Upper lobe of left lung (tissue), 5 donors: ENCODE data around the gene MVD.

- PRO-cap, 2 experiments: no peak in any of the 2 experiments
- RAMPAGE, long total RNA, 4 experiments: no peak in any of the 4 experiments
Measured at GRCh38 chr16:87790476-87791175, 24.8 kb upstream of the KLHDC4 start.

GRCh38 chr16:87843530-87844365 is 25.6 kb downstream of the SLC7A5 start:
- PRO-cap, 2 experiments: no peak in any of the 2 experiments
- RAMPAGE, long total RNA, 4 experiments: no peak in any of the 4 experiments

DNA sequence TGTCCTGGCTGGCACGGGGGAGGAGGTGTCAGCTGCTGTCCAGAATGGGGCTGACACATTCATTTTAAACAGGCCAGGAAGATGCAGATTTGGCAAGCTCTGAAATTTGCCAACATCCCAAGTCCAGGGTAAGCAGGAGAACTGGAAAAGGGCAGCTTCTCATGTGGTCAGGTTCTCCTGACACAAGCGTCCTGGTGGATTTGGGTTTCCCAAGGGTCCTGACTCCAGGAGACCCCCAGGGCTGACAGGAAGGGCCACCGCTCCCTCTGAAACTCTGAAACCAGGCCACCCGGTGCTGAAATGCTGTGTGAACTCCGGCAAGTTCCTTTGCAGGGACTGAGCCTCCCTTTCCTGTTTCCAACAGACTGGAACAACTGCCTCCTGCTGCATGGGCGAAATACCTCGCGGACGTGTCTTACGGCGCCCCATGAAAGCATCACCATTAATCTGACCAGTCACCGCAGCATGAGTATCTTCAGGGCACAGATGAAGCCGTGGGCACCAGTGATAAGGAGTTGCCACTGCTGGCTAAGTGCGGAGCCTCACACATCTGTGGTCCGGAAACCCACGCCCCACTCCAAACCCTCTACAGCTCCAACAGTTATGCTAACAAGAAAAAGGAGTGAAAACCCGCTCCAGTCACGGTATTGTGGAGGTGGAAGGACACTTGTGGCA is 11.3 kb downstream of the SLC7A5 start:
- PRO-cap, 2 experiments: no peak in any of the 2 experiments
- RAMPAGE, long total RNA, 4 experiments: no peak in any of the 4 experiments

DNA sequence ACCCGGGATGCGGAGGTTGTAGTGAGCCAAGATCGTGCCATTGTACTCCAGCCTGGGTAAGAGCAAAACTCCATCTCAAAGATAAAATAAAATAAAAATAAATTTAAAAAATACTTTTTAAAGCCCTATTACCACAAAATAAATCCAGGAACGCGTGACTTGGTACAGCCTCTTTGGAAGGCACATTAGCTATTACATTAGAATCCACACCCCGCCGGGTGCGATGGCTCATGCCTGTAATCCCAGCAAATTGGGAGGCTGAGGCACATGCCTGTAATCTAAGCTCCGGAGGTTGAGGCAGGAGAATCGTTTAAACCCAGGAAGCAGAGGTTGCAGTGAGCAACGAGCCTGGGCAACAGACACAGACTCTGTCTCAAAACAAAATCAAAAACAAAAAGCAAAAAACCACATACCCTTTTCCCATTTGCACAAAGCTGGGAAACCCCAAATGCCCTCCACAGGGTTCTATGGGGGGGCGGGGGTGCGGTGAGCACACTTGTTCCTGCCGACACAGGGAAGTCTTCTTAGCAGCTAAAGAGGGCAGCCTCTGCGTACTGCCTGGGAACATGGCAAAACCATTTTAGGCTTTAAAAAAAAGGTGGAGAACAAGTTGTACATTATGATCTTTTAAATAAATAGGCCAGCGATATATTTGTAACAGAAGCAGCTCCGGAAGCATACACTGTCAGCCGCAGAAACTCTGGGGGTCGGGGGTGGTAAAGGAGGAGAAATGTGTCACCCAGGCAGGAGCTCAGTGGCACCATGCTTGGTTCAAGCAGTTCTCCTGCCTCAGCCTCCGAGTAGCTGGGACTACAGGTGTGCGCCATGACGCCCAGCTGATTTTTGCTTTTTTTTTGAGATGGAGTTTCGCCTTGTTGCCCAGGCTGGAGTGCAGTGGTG is 3.4 kb downstream of the SLC7A5 start:
- PRO-cap, 2 experiments: no peak in any of the 2 experiments
- RAMPAGE, long total RNA, 4 experiments: no peak in any of the 4 experiments

GRCh38 chr16:87956780-87957416 is 5.7 kb downstream of the BANP start:
- PRO-cap, 2 experiments: no peak in any of the 2 experiments
- RAMPAGE, long total RNA, 4 experiments: no peak in any of the 4 experiments

GRCh38 chr16:88186317-88187034 is 196.3 kb upstream of the ZNF469 start:
- PRO-cap, 2 experiments: no peak in any of the 2 experiments
- RAMPAGE, long total RNA, 4 experiments: no peak in any of the 4 experiments

- PRO-cap, 2 experiments: peak in 1 of 2 experiments; most common plus-strand start chr16:88234956 (in 1); most common minus-strand start chr16:88234736 (in 1)
- RAMPAGE, long total RNA, 4 experiments: no peak in any of the 4 experiments
Measured at GRCh38 chr16:88234231-88235436, 148.1 kb upstream of the ZNF469 start.

DNA sequence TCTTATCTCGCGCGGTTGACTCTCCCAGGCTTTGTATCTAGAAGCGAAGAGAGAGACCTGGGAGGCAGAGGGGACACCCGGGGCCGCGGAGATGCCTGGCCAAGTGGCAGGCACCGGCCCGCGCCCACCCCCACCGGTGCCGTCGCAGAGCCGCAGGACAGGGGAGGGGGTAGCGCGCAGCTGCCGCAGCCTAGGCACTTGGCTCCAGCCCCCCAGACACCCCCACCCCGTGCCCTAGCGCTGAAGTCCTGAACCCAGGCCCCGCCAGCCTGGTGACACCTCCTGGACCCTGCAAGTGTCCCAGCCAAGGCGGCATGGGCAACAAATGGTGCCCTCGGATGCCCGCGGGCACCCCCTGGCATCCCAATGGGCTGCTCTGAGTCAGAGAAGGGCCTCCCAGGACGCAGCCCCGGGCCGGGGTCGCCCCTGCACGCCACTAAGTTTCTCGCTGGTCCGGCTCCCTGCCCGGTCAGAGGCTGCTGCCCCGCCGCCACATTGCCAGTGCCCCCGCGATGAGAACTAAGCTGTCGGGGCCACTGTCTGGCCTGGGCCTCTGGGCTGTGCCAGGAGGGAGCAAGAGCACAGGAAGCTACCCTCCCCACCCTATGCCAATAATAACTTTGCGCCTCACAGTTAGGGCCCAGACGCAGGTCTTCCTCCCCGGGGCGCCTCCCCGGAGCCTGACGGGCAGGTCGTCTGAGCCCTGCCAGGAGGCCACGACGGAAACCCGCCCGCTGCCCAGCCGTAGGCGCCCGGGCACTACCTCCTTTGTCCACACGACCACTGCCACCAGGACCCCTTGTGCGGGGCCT is 1.2 kb downstream of the ZFPM1 start:
- PRO-cap, 2 experiments: no peak in any of the 2 experiments
- RAMPAGE, long total RNA, 4 experiments: no peak in any of the 4 experiments

GRCh38 chr16:88455891-88456790 is 3.1 kb downstream of the ZFPM1 start:
- PRO-cap, 2 experiments: peak in 1 of 2 experiments; most common minus-strand start chr16:88456117 (in 1)
- RAMPAGE, long total RNA, 4 experiments: no peak in any of the 4 experiments

- PRO-cap, 2 experiments: no peak in any of the 2 experiments
- RAMPAGE, long total RNA, 4 experiments: no peak in any of the 4 experiments
Measured at GRCh38 chr16:88479761-88480778, 27.0 kb downstream of the ZFPM1 start.

- PRO-cap, 2 experiments: no peak in any of the 2 experiments
- RAMPAGE, long total RNA, 4 experiments: no peak in any of the 4 experiments
Measured at GRCh38 chr16:88494170-88495227, 41.4 kb downstream of the ZFPM1 start.

GRCh38 chr16:88500319-88500886 is 47.3 kb downstream of the ZFPM1 start:
- PRO-cap, 2 experiments: no peak in any of the 2 experiments
- RAMPAGE, long total RNA, 4 experiments: no peak in any of the 4 experiments

DNA sequence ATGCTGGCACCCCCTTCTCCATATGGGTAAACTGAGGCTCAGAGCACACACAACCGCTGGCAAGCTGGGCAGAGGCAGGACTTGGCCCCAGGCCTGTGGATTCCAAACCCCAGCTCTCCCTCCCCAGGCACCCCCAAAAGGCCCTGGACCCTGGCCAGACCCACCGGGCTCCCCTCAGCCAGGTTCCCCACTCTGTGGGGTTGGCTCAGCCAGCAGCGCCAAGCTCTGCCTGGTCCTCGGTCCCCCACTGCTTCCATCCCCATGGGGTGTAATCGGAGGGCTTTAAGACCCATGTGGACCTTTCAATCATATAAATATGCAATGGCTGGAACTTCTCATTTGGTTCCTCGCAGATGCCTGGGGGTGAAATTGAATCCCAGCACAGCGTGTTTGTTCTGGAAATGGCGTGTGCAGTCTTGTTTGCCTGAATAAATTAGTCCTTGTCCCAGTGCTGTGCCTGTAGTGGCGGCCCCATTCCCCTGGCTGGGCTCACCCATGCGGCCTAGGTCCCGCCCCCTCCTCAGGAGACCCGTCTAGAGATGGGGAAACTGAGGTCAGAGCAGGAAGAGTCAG is 57.2 kb downstream of the ZFPM1 start:
- PRO-cap, 2 experiments: no peak in any of the 2 experiments
- RAMPAGE, long total RNA, 4 experiments: no peak in any of the 4 experiments

DNA sequence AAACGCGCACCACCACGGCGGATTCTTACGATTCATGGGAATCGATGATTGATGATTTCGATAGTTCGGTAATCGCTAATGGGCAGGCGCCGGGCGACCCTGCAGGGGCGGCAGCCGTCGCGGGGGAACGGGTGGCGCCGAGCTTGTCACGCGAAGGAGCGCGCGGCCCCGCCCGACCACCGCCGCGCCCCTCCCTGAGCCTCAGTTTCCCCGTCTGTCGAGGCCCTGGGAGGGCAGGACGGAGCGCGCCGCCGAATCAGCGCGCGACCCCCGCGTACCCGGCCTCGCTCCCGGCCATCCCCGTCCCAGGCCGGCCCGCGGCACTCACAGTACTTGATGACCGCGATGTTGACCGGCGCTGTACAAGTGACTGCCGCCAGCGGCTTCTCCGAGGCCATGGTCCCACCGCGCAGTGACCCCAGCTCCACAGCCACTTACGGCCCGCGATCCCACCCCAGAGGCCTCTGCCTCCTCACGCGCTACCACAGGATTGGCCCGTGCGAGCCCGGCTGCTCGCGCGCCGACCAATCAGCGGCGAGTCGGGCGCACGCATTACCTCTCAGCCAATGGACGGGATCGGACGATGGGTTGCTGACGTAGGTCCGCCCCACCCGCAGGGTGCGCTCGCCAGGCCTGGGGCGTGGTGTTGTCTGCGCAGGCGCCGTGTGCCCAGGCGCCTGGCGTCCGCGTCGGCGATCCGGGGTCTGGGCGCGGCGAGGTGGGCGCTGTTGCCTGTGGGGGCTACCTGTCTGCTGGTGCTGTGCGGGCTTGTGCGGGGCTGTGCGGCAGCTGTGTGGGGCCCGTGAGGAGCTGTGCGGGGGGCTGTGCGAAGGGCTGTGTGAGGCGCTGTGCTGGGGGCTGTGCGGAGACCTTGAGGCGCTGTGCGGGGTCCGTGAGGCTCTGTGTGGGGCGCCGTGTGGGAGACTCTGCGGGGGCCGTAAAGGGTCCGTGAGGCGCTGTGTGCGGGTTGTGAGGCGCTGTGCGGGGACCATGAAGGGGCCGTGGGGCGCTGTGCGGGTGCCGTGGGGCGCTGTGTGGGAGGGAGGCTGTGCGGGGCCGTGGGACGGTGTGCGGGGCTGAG is at the start of gene MVD:
TSS of gene MVD (minus strand) at position 409 of the 1,081 bp plus-strand sequence.
- PRO-cap, 2 experiments: peak in 2 of 2 experiments; most common plus-strand start position 672 of the sequence (in 1); most common minus-strand start position 368 of the sequence (in 1)
- RAMPAGE, long total RNA, 4 experiments: start-site peak on the plus strand in 3 of 4 experiments, centred at positions 666 to 667 of the sequence, 12 to 34 reads per replicate; start-site peak on the minus strand in 4 of 4 experiments, centred at positions 418 to 446 of the sequence, 136 to 291 reads per replicate

DNA sequence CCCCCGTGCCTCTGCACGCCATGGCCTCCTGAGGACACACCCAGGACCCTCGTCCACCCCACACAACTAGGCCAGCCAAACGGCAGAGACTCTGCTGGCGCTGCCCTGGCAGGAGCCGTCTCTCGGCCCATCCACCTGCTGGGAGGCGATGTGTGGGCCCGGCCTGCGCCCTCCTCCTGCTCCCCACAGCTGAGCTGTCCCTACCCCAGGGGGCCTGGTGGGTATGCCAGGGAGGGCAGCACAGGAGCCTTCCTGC is 7.1 kb downstream of the RNF166 start:
- PRO-cap, 2 experiments: no peak in any of the 2 experiments
- RAMPAGE, long total RNA, 4 experiments: no peak in any of the 4 experiments

- PRO-cap, 2 experiments: no peak in any of the 2 experiments
- RAMPAGE, long total RNA, 4 experiments: start-site peak on the minus strand in 1 of 4 experiments, at chr16:88700454-88700552 at its widest, 14 reads per replicate
Measured at GRCh38 chr16:88700202-88700803, 5.9 kb downstream of the RNF166 start.

GRCh38 chr16:88715280-88716135 is 9.2 kb downstream of the CTU2 start:
- PRO-cap, 2 experiments: no peak in any of the 2 experiments
- RAMPAGE, long total RNA, 4 experiments: no peak in any of the 4 experiments

DNA sequence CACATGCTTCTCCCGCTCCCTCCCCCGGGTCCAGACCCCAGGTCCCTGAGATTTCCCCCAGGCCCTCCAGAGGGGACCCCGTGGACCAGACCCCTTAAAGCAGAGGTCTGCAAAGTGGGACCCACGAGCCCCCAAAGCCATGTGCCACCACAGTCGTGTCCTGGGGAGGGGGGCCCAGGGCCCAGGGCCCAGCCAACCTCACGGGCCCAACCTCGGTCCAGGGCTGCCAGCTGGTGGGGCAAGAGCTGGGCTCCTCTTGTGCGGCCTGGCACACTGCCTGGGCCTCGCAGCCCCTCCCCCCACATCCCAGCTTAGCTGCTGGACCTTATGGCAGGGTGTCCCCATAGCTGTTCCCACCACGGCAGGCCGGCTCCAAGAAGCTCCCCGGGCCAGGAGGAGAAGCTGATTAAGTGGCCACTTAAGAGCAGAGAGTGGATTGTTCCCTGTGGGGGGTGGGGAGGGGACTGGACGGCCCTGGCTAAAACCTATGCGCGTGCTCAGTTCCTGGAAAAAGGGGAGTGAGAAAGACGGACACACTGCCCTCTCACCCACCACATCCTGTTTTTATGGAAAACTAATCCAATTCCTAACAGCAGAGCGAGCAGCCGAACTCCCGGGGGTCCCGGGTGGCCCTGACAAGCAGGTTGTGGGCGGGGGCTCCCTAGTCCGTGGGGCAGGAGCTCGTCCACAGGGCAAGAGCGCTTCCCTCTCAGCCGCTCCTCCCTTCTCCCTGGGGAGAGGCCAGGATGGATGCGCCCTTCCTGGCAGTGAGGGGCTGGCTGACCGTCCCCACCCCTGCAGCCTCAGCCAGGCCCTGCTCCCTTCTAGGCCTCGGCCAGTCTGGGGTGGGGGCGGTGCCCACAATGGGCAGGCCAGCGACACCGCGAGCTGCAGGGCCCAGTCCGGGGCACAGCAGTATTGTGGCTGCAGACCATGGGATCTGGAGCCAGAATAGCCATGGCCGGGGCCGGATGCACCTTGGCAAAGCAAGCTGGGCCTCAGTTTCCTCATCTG is 16.8 kb downstream of the PIEZO1 start:
- PRO-cap, 2 experiments: no peak in any of the 2 experiments
- RAMPAGE, long total RNA, 4 experiments: no peak in any of the 4 experiments

GRCh38 chr16:88777984-88778821 is 6.8 kb downstream of the PIEZO1 start:
- PRO-cap, 2 experiments: no peak in any of the 2 experiments
- RAMPAGE, long total RNA, 4 experiments: no peak in any of the 4 experiments

DNA sequence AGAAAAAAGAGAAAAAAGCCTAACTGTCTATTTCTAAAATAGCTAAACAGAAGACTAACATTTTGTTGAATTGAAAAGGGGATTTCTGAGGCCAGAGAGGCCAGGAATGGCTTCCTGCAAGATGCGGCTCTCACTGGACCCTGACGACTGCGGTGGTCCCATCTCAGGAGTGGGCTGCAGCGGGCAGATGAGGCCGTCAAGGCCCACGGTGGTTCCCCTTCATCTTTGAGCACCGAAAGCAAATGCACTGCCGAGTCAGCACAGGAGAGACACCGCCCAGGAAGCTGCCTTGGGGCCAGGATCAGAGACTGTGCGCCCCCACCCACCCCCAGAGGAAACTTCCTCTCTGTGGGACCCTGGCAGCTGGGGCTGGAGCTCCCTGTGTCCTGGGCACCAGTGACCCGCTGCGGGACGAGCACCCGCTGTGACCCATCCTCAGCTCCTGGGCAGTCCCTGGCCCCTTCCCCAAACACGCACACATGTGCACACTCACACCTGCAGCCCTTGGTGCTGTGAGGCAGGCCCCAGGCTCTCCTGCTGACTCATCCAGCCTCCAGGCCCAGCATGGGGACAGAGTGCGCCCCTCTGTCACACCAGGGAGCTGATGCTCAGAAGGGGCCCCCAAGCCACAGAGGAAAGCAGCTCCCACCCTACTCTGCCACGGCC is 3.9 kb downstream of the PIEZO1 start:
- PRO-cap, 2 experiments: no peak in any of the 2 experiments
- RAMPAGE, long total RNA, 4 experiments: no peak in any of the 4 experiments